Left ventricle myocardium (tissue), 1 donor: ENCODE data around the genes DCUN1D4 and CHIC2.

- PRO-cap, result no peak
Observed at GRCh38 chr4:47643080-47643441, 158.0 kb downstream of the ATP10D start.

DNA sequence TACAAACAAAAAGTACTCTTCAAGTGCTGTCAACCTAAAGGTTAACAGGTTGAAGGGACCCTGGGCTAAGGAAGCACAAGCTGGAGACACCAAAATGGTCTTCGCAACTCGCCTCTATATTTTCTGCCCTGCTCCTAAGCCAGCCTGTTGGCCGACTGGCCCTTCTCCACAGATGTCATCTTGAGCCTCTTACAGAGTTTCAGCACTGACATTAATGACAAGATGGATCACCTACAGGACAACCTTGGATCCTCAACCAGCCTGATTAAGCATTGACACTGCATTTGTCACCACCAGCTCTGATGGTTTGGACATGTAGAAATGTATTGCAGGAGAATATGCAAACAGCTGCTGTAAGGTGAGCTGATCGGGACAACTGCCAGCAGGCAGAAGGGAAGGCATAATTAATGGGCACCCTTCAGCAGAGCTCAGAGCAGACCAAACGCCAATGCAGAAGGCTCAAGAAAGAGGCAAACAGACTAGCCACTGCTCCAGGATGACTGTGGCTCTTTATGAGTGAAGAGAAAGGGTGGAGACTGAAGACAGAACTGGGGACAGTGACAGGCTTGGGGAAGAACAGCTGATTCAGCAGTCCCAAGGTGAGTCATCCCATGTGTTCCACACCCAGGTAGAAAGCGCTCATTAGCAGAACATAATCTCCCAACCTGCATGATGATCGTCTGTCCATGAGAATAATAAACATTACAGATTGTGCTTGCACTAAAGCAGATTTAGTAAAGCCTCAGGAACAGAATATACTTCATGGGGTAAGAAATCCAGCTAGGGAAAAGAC is 6.8 kb downstream of the CORIN start:
- PRO-cap, result bidirectional peak, plus-strand start at position 343 of the sequence, minus-strand start at position 153 of the sequence

DNA sequence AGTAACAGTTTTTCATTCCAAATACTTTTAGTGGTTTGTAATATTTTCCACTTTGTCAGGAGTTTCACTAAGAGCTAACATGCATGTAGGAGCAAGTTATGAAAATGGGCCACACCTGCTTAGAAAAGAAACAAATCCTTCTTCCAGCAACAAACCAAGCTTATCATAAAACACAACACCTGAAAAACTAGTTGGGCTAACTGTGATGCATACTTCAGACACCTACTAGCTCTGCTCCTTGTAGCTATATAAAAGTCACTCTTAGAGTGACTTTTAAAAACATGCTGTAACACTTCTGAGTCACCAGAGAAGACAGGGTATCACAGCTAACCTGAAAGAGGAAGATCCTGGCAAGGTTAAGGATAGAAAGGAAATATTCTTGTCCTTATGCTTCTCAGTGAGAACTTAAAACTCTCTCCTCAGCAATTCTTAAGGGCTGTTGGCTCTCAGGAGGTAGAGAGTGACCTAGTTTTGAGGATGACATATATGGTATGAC is 3.6 kb upstream of the SLAIN2 start:
- PRO-cap, result no peak

GRCh38 chr4:48389745-48390073 is 48.4 kb downstream of the SLAIN2 start:
- PRO-cap, result no peak

DNA sequence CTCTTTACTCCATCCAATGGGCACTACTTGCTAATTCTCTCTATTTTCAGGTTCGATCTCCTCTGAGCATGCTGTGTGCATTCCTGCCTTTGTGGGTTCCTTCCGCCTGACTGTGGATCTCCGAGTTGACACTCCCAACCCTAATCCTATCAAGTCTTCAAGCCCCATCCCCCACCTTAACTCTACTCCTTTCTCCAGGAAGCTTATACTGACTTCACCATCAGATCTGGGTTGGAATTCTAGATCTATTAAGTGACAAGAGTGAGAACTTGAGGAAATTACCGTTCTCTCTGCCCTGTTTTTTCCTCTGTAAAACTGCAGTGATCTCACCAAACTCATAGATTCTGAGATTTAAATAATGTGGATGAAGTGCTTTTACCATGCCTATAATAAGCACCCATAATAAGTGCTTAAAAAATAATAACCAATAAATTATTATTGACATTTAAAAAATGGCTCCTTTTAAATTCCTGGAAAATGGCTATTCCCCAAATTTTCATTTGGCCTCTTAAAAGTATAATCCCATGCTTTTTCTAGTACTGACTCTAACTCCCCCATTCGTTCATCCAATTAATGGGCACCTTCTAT is 64.7 kb downstream of the ZAR1 start:
- PRO-cap, result no peak

GRCh38 chr4:48603362-48603721 is 113.3 kb downstream of the ZAR1 start:
- PRO-cap, result no peak

- PRO-cap, result no peak
Observed at GRCh38 chr4:48778231-48778853, 1.7 kb downstream of the FRYL start.

DNA sequence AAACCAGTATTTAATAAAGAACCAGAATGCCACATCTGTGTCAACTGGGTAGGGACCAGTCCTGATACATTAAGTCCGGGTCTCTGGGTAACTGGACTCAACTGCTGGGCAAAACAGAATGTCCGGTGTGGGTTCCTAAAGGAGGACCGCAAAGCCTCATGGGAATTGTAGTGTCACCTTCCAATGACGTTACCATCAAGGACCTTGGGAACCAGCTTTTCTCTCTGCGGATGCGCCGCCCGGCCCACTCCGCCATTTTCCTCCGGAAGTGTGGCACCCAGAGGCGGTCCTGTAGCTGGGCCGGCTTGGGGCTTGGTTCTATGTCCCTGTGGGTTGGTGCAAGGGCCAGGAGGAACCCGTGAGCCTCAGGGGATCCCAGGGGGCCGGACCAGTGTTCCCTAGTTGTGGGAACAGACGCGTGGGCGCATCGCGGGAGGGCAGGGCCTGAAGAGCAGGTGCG is 175.0 kb downstream of the CWH43 start:
- PRO-cap, result no peak

GRCh38 chr4:51842959-51844022 is at the start of gene DCUN1D4:
Gene DCUN1D4 (plus strand): TSS chr4:51843153.
- PRO-cap, result bidirectional peak, plus-strand start at chr4:51843153, minus-strand start at chr4:51842806; bidirectional peak, plus-strand start at chr4:51843523, minus-strand start at chr4:51843381

DNA sequence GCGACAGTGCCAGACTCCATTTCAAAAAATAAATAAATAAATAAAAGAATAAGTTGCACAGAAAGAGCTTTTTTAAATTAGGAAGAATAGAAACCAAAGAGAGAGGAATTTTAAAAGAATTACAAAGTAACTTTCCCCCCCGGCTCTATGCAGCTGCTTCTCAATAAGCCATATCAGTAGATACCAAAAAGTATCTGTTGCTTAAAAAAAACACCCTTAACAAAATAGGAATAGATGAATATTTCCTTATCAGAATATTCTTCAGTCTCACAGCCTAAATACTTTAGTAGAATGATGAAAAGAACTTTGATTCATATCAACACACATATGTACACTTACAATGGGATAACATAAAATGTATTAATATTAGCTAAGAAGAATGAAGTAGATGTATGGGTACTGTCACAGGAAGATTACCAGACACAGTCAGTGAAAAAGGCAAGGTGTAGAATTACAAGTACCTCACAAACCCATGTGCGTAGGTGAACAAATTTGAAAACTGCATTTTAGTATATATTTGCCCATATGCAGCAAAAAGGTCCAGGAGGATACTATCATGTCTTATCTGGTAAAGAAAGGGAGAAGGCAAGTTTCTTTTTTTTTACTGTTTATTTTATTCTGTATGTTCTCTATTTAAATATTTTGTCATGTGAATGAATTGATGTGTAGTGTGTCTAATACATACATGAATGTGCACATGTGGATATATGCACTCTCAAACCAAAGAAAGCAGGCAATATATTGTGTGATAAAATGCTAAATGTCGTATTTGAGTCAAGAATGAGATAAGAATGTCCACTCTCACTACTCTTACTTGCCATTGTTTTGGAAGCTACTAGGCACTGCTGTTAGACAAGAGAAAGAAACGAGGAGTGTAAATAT is 40.0 kb downstream of the DCUN1D4 start:
- PRO-cap, result no peak

- PRO-cap, result no peak
Observed at GRCh38 chr4:52993646-52994169, 131.6 kb downstream of the RASL11B start.

DNA sequence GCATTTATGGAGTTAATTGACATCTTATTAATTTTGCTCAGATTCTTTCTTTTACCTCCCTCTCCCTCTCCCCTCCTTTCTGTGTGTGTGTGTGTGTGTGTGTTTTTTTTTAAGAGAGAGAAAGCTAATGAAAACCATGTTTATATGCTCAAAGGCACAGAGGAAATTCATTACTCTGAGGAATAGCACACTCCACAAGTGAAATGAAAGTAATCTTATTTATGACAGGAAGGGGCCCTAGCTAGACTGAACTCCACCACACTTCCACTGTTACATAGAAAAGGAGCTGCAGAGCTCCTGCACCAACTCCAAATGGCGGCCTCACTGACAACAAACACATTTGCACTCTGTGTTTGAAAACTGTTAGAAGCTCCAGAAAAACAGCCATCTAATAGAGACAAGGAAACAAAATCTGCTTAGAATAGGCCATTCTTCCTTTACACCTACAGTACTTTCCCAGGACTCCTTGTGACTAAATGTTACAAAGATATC is 150.7 kb downstream of the RASL11B start:
- PRO-cap, result no peak

- PRO-cap, result no peak
Observed at GRCh38 chr4:53496027-53496447, 95.2 kb downstream of the LNX1 start.

DNA sequence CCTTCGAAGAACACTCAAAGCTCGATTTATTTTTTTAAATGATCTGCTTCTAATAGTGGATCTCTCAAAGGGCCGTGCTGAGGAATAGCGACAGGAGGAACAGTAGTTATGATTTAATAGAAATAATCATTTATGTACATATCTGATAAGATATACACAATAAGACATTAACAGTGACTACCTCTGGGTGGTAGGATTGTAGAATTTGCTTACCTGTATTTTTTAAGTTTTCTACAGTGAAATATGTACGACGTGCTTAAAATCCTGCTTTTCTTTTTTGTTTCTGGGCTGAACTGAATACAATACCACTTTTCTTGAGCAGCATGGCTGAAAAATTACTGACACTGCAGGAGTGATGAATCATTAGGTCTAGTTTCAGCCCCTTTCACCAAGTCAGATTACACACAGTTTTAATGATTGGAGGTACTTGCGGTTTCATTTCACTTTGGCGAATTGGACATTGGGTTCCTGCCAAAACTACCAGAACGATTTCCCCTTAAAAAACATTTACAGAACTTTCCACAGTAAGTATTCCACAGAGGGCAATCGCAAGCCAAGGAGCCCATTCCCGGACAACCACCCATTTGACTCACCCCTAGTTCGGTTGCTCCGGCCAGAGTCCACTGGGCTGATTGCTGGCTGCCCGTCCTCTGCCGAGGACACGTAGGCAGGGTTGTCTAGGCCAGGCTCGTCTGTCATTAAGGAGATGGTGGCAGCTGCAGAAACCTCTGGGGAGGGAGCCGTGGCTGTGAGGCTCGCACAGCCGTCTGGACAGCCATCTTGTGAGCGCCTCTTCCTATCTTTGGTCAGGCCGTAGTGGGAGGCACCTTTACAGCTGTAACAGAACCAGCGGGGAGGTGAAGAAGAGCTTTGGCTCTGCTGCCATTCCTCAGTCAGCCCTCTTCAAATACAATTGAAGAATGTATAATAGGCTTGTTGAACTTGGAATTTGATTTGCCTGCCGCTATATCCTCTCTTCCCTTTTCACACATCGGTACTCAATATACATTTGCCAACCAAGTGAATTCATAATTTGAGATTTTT is 83.6 kb downstream of the LNX1 start:
- PRO-cap, result no peak

DNA sequence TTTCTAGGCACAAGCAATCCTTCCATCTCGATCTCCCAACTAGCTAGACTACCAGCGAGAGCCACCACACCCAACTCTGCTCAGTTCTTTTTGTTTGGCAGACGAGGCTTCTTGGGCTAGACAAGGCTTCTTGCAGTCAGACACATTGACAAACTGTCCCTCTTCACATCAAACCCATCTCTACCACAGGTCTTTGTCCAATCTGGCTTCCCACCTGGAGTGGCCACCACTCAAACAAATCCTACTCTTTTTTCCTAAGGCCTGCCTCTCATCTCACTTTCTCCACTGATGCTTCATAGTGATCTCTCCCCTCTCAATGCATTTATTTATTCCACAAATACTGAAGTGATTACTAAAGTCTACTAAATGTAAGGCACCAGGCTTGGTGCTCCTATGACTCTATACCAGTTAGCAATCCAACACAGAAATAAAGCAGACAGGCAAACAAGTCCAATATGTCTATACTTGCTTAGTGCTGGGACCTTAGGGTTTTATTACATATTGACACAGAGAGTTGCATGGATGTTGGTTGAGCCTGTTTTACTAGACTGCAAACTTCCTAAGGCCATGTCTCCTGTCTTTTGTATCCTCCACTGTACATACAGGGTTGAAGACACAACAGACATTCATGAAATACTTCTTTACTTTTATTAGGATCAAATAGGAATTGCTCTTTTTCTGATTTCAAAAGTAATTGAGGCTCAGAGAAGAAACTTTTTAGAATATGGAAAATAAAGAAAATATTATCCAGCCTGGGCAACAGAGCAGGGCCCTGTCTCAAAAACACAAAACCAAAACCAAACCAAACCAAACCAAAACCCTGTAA is 69.1 kb downstream of the LNX1 start:
- PRO-cap, result no peak

DNA sequence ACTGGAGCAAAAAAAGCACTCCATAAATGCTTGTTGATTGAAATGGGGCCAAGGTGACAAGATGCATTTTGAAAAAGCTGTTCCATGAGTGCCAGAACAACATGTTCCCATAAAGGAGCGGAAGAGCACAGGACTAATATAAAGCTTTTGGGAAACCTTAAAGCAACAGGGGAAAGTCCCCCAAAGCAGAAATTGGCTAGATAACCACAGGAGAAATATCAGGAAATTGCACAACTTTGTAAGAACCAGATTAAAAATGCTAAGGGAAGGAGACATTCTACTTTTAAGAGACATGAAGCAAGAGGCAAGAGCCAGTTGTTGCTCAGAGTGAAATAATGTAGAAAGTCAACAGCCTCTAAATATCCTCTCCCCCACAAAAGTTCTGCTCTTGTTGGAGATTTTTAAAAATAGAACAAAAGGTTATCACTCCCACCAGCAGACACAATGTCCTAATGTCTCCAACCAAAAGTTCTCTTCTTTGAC is 85.1 kb upstream of the LNX1 start:
- PRO-cap, result unidirectional peak, plus-strand start at position 275 of the sequence

GRCh38 chr4:54020101-54021414 is 43.8 kb downstream of the CHIC2 start:
- PRO-cap, result no peak

DNA sequence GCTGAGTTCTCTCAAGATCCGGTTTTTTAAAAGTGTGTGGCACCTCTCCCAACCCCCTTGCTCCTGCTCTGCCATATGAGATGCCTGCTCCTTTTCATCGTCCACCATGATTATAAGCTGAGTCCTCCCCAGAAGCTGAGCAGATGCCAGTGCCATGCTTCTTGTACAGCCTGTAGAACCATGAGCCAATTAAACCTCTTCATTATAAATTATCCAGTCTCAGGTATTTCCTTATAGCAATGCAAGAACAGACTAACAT is 31.5 kb downstream of the CHIC2 start:
- PRO-cap, result no peak

DNA sequence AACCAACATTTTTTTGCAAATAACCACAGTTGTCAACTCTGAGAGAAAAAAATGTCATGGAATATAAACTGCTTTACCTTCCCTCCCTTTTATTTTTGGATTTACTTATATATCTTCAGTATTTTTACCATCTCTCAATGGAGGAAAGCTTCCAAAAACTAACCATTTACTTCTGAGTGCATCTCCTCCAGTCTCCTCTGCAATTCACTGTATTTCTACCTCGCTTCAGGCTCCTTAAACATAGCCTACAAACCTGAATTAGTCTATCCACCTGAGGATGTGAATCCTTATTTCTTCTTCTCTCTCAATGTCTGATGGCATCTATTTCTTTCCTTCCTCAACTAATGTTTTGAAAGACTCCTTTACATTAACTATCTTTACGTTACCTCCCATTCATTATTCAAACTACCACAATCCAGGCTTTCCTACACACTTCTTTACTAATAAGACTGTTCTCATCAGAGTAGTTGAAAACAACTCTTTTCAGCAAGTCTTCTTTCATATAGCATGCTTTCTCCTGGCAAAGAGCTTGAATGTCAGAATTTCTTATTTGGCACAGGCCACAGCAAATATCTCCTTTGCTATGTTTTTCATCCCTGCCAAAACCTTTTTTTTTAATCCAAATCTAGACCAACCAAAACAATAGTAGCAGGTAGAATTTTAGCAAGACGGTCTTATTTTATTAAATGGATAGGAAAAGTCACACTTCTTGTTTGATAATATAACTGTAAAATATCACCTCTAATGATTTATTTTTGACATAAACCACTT is 12.7 kb downstream of the CHIC2 start:
- PRO-cap, result no peak

DNA sequence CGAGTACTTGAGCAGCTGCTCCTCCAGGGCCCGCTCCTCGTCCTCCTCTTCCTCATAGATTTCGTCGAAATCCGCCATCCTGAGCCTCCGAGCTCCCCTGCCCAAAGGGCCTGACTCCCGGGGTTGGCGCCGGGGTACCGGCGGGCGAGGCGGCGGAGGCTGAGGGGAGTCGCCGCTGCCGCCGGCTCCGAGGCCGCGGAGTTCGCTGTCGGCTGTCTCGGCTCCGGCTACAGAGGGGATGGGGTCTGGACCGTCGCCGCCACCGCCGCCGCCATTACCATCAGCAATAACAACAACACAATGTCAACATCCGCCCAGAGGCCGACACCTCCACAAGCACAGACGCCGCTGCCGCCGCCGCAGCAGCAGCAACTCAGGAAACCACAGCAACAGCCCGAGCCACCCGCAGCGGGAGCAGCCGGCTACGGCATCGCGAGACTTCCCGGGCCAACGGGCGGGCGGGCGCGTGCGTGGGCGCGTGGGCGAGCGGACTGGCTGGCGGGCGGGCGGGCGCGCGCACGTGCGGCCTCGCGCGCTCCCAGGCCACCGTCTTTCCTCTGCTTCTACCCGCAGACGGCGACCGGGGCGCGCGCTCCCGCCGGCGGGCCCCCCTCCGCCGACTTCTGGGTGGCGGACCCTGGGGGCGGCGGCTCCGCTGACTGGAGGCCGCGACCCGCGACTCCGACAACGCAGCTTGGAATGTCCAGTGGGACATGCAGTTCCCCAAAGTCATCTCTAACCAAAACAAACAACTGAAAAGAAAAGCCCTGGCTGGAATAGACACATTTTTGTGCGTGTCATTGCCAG is at the start of gene CHIC2:
TSS of gene CHIC2 (minus strand) at position 383 of the 807 bp plus-strand sequence.
- PRO-cap, result bidirectional peak, plus-strand start at position 560 of the sequence, minus-strand start at position 375 of the sequence; bidirectional peak, plus-strand start at position 687 of the sequence, minus-strand start at position 686 of the sequence